OVCAR3 (cell line): ENCODE measurements around the genes PIGU, NCOA6 and ACSS2.

DNA sequence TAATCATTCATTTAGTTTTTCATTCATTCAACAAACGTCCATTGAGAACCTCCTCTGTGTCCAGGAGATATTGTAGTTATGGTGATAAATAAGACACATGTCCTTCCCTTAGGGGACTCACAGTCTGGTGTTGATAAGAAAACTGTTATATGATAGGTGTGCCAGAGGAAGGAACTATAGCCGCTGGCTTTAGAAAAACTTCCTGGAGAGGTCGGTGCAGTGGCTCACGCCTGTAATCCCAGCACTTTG lies 11.9 kb downstream of the ZNF341 start:
- RRBS = no CpG with 5 or more reads among the region's 4 CpGs

GRCh38 chr20:33791393-33791870 lies 19.7 kb upstream of the CHMP4B start:
- RRBS = 69% methylated on average over 5 of the region's 15 CpGs

- RRBS = no CpG with 5 or more reads among the region's 7 CpGs
Observed at GRCh38 chr20:33991655-33992061, 2.1 kb upstream of the RALY start.

DNA sequence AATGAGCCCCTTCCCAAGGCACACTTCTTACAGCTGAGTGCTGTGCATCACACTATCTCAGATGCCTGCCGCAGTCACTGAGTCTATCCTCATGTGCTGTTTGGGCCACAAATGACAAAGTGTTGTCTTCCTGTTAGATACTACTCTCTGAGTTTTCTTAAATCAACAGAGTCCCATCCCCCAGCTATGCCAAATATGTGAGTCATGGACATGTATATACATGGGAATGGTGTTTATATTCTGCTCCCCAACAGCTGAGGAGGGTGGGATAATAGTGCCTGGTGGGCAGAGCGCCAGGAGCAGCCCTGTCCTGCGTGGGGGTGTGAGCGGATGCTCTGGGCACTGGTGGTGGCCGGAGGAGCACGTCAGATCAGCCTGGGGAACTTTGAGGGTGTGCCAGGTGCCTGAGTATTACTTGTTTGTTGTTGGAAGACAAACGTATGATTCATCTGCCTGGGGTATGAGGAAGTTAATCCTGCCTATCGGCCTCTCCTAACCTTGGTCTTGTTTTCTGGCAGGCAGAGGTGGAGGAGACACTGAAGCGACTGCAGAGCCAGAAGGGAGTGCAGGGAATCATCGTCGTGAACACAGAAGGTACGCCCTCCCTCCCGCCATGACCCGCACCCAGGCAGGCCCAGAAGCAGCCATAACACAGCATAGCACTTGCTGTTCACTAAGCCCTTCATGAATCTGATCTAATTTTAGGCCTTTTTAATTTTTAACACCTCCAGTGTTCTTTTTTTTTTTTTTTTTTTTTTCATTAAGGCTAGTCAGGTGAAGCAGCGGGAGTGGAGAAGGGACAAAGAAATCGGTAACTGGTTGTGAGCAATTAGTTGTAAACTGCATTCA lies 9.8 kb downstream of the DYNLRB1 start:
- RRBS = no CpG with 5 or more reads among the region's 16 CpGs

- RRBS = no CpG with 5 or more reads among the region's 10 CpGs
Observed at GRCh38 chr20:34543409-34543957, 15.0 kb upstream of the MAP1LC3A start.

DNA sequence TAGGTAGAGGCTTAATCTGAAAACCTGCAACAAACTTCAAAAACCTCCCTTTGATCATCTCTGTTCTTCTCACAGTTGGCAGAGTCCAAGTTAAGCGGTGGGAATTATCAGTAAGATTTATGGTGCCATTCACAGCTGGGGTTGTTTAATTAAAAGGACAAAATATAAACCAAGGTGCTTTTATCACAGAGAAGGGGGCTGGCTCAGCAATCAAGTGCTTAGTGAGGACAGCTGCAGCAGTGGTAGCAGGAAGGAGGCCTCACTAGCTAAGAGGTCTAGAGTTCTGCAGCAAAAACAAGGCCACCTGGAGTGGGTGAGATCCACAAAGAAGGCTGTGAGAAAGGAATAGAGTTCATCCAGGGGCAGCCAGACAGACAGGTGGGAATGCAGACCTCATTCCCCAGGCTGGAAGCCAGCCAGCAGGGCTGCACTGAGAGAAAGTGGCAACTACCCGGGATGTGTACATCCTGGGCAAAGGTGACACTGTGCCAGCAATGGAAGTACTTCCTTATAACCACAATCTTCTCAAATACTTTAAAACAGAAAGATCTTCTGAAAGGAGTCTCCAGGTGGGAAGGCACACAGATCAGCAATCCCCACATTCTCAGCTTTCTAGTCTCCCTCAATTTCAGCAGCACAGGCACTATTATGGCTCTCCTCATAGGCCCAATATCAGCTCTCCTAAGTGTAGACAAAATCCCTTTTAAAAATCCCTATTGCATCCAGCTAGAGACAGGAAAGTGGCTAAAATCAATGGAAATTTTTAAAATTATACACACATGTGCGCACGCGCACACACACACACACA lies 37.0 kb downstream of the PIGU start:
- RRBS = no CpG with 5 or more reads among the region's 5 CpGs

GRCh38 chr20:34676412-34677478 lies at the start of gene PIGU:
Gene PIGU, minus strand, starts transcription at chr20:34677092.
- RRBS = 7% methylated on average over 11 of the region's 76 CpGs

DNA sequence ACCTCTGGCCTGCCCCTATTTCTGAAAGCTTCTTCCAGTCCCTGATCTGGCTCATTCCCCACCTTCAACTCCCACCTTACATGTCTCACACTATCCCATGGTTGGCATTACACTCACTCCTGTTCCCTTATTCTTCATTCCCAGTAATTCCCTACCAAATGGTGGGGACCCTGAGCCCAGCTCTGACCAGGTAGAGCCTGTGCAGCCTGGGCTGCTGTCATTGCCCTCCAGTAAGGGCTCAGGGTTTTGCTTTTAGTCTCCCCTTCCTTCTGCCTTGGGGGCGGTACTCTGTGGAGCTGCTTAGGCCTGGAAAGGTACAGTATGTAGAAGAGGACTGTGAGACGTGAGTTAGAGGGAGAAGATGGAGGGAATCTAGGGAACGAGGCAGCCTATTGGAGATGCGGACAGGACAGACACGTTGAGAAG lies 6.5 kb downstream of the TP53INP2 start:
- RRBS = no CpG with 5 or more reads among the region's 5 CpGs

GRCh38 chr20:34713175-34713720 lies 9.1 kb downstream of the TP53INP2 start:
- RRBS = no CpG with 5 or more reads among the region's 2 CpGs

- RRBS = no CpG with 5 or more reads among the region's 3 CpGs
Observed at GRCh38 chr20:34724323-34724522, 20.1 kb downstream of the TP53INP2 start.

DNA sequence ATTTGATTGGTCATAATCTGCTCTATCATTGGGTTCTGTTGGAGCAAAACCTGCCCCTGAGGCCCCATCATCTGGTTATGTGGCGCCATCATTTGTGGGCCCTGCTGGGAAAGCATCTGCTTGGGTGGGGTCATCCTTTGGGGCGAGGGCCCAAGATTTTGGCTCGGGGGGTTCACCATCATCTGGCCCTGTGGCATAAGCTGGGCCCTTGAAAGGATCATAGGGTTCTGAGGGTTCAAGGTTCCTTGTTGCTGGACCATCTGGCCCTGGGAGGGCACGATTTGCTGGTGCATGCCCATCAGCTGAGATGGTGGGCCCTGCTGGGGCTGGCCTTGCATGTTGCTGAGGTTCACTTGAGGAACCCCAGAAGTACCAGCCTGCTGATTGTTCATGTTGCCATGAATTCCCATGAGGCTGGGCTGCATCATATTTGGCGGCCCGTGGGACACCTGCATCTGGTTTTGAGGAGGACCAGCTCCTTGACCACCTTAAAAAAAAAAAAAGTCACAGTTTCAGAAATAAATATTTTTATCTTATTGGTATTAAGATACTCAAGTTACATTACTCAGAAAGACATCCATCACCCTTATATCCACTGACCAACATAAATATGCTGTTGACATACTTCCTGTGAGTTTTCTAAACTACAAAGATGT lies 46.0 kb downstream of the TP53INP2 start:
- RRBS = no CpG with 5 or more reads among the region's 6 CpGs

DNA sequence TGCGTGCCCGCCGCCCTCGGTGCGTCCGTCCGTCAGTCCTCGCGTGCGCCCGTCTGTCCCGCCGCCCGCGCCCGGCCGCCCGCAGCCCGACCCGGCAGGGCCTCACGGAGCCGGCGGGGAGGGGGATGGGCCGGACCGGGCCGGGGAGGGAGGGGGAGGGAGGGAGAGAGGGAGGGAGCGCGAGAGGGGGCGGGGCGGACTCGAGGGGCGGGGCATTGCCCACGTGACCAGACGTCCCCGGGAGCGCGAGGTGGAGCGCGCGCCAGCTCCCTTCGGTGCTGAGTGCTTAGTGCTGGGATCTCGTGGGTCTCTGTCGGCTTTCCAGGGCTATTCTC lies at the start of gene NCOA6:
Gene NCOA6, minus strand, starts transcription at position 127 of the 335 bp plus-strand sequence.
- RRBS = 2% methylated on average over 15 of the region's 43 CpGs

DNA sequence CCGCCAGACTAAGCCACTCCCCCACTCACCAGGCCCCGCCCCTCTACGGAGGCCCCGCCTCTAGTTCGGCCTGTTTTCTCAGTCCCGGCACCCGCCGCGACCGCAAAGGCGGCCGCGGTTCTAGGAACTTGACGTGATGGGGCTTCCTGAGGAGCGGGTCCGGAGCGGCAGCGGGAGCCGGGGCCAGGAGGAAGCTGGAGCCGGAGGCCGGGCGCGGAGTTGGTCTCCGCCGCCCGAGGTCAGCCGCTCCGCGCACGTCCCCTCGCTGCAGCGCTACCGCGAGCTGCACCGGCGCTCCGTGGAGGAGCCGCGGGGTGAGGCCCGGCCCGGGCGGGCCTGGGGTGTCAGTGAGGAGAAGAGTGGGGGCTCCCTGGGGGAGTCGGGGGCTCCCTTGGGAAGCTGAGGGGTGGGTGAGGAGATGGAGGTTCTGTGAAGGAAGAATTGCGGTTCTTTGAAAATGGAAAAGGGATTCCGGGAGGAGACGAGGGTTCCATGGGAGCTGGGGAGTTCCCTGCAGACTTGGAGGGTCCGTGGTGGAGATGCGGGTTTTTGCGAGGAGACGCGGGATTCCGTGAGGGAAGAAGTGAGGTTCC lies at the start of gene ACSS2:
Gene ACSS2, plus strand, starts transcription at position 103 of the 593 bp plus-strand sequence.
- RRBS = 4% methylated on average over 23 of the region's 52 CpGs

DNA sequence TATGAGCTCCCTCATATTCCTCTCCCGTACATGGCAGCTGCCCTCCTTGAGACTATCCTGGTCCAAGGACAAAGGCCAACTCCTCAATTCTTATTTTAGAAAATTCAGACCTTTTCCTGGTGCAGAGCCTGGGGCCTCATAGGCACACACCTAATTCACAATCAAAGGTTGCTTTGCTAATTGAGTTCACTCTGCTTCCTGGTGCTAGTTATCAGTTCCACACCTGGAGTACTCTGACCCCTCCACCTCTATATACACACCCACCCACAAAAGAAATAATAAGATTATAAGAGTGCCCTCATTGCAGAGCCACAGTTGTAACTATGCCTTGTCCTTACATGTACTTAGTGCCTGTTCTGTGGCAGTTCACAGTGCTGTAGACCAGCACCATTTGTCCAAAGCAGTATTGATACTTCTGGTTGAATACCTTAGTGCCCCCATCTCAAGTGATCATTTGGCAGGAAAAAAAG lies 38.7 kb downstream of the GSS start:
- RRBS = no CpG with 5 or more reads among the region's 1 CpG

DNA sequence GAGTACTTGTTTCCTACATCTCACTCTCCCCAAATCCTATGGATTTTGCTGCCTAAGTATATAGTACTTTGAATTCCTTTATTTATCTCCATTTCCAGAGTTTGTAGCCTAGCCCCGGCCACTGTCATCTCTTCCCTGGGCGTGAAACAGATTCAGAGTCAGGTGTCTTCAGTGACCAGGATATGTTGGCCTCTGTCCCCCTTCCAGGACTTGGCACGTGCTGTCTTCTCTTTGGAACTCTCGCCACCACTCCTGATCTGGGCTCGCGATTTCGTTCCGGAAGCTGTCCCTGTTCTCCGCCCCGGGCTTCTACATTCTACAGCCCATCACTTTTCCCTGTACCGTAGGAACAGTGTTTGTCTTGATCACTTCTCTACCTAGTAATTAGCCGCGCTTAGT lies 771 bp downstream of the GSS start:
- RRBS = no CpG with 5 or more reads among the region's 13 CpGs

GRCh38 chr20:35134173-35134804 lies 12.8 kb downstream of the EDEM2 start:
- RRBS = 94% methylated on average over 5 of the region's 13 CpGs

DNA sequence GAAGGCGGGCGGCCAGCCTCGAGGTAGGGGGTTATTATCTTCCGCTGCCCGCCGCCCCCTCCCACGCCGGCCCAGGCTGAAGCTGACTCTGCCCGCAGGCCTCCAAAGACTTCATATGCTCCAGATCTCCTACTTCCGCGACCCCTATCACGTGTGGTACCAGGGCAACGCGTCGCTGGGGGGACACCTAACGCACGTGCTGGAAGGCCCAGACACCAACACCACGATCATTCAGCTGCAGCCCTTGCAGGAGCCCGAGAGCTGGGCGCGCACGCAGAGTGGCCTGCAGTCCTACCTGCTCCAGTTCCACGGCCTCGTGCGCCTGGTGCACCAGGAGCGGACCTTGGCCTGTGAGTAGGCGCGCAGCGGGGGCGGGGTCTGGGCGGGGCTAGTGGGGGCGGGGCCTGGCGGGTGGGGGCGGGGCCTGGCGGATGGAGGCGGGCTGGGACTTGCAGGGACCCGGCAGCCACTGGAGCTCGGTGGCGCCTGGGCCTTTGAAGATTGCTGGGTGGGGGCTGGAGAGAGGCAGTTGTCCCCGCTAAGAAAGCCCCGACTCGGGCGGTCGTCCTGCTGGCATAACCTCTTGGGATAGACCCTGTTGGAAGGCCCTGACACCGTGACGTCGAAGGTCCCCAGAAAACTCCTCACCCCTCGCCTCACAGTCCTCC lies 2.9 kb downstream of the PROCR start:
- RRBS = no CpG with 5 or more reads among the region's 48 CpGs

DNA sequence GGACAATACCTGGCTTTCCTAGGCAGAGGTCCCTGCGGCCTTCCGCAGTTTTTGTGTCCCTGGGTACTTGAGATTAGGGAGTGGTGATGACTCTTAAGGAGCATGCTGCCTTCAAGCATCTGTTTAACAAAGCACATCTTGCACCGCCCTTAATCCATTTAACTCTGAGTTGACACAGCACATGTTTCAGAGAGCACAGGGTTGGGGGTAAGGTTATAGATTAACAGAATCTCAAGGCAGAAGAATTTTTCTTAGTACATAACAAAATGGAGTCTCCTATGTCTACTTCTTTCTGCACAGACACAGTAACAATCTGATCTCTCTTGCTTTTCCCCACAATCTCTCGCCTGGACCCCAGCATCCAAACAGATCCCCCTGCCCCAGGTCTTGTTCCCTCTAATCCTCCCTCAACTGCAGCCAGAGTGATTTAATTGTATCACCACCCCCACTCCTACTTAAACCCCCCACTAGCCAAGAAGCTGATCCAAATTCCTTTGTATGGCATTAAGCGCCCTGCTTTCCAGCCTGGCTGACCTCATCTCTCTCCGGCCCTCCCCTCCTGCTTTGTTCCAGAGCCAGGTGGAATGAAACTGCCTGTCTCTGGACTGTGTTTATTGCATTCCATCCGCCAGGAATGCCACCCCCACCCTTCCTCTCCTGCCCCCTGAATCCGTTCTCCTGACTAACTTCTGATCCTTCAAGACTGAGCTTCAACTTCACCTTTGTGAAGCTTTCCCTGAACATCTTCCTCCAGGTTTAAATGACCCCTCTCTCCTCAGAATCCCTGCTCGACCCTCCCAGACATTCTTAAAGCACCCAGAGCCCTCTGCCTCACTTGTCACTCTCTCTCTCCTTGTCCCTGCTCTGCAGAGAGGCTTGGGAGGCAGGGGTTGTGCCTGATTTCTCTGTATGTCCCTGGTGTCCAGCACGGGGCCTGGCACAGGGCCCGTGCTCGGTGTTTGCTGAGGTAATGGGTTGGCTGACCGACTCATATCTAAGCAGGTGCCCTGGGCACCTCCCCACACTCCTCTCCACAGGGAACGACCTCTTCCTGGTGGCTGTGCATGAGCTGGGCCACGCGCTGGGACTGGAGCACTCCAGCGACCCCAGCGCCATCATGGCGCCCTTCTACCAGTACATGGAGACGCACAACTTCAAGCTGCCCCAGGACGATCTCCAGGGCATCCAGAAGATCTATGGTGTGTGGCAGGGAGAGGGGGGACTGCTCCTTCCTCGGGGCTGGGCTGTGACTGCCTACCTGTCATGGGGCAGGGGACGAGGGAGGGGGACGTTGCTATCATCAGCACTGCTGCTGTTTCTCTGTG lies 14.7 kb downstream of the MMP24OS start:
- RRBS = no CpG with 5 or more reads among the region's 24 CpGs

DNA sequence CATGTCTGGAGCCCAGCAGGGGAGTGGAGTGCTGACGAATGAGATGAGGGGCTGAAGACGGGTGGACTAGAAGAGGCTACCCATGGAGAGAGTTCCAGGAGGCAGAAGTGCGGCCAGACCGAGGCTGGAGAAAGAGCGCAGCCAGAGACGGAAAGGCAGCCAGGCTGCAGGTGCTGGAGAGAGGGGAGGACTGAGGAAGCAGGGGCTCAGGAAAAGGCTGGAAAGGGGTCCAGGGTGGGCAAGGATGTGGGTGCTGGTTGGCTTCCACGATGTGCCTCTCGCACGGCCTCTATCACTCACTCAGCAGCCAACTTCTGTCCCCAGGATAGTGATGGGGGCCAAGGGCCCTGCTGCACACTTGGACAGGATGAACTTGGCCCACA lies 565 bp upstream of the EIF6 start:
- RRBS = no CpG with 5 or more reads among the region's 9 CpGs

GRCh38 chr20:35300206-35300807 lies 8.1 kb upstream of the FAM83C start:
- RRBS = no CpG with 5 or more reads among the region's 7 CpGs